ENCODE results near the genes PMAIP1 and RNF152.

DNA sequence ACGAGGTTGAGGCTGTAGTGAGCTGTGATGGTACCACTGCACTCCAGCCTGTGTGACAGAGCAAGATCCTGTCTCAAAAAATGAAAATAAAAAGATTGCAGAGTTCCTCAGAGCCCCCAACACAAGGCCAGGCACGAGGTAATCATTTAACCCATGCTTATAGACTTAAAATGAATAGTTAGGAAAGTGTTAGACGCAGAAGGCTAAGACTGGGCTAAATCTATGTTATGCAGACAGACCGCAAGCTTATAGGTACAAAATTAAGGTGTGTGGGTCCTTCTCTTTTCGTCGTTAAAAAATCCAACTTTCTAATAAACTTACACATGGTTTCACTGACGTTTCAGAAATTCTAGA is 177.3 kb downstream of the ALPK2 start:
- PRO-cap: no peak

DNA sequence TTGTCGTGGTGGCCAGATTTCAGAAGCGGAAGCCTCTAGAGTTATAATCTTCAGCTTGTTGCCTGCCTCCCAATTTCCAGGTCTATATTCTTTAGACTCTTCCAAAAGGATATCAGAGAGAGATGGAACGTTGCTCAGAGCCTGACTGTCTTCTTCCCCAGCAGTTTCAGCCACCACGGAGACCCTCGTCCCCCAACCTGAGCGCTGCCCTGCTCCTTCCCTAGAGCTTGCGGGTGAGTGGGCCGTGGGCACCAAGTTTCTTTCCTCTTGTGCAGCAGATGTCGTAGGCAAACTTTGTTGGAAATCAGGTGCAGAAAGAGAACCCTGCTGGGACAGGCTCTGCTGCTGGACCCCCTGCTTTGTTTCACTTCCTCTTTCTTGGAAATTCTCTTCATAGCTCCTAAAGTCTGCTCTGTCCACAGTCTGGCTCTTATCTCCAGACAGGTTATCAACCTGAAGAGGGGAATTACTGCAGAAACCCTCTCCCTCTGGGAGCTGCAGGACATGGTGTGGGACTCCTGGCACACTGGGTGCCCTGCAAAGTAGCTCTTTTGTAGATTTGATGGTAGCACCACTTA is 92.4 kb downstream of the ALPK2 start:
- PRO-cap: no peak

- PRO-cap: no peak
Observed at GRCh38 chr18:58963892-58964402, 99.3 kb downstream of the ZNF532 start.

- PRO-cap: no peak
Observed at GRCh38 chr18:58966705-58967203, 102.1 kb downstream of the ZNF532 start.

GRCh38 chr18:59333016-59333548 is 14.6 kb upstream of the CPLX4 start:
- PRO-cap: no peak

- PRO-cap: no peak
Observed at GRCh38 chr18:59345784-59346295, 13.2 kb downstream of the LMAN1 start.

DNA sequence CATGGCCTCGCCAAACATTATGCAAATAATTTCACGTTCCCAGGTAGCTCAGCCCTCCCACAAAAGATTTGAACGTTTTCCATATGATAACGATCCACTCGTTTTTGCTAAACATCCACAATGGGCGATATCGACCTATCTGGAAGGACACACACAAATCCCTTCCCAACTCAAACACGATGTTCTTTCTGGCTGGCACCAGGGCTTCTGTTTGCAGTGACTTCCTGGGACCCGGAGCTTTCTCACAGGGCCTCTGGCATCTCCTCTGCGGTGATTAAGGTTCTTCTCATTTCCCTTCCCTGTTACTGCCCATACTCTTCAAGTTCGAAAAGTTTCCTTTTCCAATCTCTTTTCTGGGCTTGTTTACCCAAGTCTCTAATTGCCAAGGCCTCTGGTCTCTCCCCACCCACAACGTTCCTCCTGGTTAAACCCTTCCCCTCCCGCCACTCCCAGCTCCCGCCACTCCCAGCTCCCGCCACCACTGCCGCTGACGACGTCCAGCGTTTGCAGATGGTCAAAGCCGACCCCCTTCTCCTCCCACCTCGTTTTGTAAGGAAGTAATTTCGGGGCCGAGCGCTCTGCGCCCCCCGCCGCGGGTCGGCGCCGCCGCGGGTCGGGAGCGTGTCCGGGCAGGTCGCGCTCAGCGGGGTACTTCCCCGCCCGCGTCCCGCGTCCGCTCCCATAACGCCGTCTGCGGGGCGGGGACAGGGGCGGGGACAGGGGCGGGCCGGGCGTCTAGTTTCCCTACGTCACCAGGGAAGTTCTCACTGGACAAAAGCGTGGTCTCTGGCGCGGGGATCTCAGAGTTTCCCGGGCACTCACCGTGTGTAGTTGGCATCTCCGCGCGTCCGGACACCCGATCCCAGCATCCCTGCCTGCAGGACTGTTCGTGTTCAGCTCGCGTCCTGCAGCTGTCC is at the start of gene PMAIP1:
TSS of gene PMAIP1 (plus strand) at position 803 of the 917 bp plus-strand sequence.
- PRO-cap: unidirectional peak, plus-strand start at position 173 of the sequence; bidirectional peak, plus-strand start at position 216 of the sequence, minus-strand start at position 209 of the sequence; bidirectional peak, plus-strand start at position 462 of the sequence, minus-strand start at position 413 of the sequence; bidirectional peak, plus-strand start at position 767 of the sequence, minus-strand start at position 693 of the sequence; bidirectional peak, plus-strand start at position 803 of the sequence, minus-strand start at position 885 of the sequence

- PRO-cap: bidirectional peak, plus-strand start at chr18:59900983, minus-strand start at chr18:59900917
Observed at GRCh38 chr18:59900833-59901319, 1.1 kb downstream of the PMAIP1 start.

- PRO-cap: no peak
Observed at GRCh38 chr18:59980412-59980649, 80.5 kb downstream of the PMAIP1 start.

DNA sequence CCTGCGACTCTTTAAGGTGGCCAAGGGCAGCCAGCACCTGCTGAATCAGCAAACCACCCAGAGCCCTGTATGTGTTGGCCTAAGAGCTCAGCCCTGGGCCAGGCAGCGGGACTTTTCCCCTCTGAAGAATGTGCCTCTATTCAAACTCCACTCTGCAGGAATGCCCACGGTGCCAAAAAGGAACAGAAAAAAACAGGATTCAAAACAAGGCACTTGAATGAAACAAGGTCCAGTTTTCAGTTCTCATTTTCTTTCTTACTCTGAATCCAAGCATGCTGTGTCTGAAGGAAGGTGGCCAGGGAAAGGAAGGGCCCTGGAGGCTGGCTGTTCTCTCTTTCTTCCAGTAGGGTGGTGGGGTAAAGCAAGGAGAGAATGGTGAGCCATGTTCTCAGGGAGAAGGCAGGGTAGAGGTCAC is 150.1 kb downstream of the RNF152 start:
- PRO-cap: no peak

DNA sequence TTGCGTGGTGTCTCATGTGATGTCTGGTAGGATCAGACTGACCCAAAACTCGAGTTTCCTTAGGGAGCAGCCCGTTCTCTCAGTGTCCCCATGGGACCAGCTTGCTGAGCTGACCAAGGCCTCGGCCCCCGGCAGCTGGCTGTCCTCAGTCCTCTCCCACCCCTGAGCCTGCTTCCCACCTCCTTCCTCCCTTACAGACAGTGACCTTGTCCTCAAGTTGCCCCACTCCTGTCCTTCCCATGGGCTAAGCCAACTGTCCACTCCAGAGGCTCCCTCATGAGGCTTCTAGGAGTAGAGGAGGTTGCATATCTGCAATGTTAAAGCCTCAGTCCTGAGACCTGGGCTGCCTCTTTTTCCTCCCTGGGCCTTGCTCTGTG is 149.7 kb downstream of the RNF152 start:
- PRO-cap: no peak

- PRO-cap: no peak
Observed at GRCh38 chr18:61812170-61812521, 80.7 kb downstream of the RNF152 start.

DNA sequence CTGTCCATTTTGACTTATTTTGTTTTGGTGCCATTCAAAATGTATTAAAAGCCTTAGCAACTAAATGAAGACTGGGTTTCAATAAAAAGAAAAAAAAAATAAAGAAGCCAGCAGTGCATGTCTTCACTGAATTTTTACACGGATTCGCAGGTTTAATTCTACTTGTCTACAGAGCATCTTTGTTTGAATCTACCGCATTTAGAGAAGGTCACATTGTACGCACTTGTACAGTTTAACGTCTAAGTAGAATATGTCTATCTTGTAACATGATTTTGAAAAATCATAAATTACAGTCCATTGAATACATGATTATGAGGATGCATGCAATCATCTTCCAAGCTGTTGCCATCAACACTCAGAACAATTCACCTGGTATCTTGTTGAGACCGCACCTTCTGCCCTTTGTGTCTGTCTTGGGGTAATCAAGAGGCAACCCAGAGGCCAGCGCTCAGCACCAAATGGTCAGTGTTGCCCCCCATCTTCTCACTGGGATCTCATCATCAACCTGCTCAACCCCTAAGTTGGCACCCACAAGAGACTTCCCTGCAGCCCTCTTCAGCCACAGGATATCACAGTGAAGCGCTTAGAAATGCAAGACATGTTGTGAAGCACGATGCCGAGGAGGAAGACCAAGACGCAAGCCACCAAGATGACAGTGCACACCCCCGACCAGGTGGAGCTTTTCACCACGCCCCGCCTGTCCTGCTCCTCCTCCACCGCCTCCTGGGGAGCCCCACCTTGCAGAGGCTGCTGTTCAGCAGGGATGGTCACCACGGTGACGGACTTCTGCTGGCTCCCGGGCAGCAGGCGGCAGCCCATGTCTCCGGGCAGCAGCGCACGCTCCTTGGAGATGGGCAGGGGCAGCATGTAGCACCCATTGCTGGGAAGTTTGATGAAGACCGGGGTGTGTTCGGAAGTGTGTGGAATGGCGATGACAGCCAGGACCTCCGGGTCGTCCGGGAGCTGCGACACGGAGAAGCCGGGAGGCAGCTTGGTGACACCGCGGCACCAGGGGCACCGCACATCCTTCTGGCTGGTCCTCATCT is 77.2 kb downstream of the RNF152 start:
- PRO-cap: no peak

GRCh38 chr18:61892853-61893947 is at the start of gene RNF152:
RNF152 (minus strand) TSS chr18:61893007.
- PRO-cap: unidirectional peak, plus-strand start at chr18:61893822

DNA sequence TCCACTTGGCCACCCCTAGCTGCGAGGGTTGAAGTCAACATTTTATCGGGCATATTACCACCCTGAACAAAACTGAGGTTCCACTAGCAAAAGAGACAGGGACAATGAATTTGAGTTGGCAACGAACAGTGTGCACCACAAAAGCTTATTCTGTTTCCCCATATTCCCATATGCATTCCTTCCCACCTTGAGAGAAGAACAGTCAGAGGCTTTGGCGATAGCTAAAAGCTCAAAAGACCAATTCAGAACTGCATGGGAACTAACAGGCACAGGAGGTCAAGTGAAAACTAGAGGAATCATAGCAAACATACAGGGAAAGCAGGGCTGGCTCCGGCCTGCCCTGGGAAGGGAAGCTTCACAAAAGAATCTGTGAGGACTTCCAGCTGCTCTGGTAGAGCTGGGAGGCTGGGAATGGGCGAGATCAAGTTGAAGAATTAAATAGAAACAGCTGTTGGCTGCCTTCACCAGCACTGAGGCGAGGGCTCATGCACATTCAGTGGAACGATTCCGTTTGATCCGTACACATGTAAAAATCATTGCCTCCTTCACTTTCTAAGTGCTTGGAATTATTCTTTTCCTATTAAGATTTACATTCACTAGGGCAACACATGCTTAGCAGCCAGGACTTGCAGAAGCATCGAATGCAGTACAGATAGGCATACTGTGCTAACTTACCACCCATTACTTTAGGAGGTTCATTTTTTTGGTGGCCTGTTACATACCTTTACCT is 125.2 kb upstream of the RNF152 start:
- PRO-cap: no peak

GRCh38 chr18:62057299-62058040 is 129.4 kb downstream of the PIGN start:
- PRO-cap: no peak

GRCh38 chr18:62525537-62526007 is 2.7 kb downstream of the ZCCHC2 start:
- PRO-cap: no peak

GRCh38 chr18:62576520-62577187 is 53.8 kb downstream of the ZCCHC2 start:
- PRO-cap: no peak

- PRO-cap: unidirectional peak, plus-strand start at chr18:62621699
Observed at GRCh38 chr18:62621395-62622052, 93.8 kb upstream of the PHLPP1 start.

GRCh38 chr18:62624848-62625489 is 90.4 kb upstream of the PHLPP1 start:
- PRO-cap: no peak